Panc1 (cell line): ENCODE measurements around a stretch of chr10.

GRCh38 chr10:75111795-75112380 lies 432 bp downstream of the SAMD8 start:
- RRBS, 2 experiments: 2 to 6% methylated on average over 14 of the region's 24 CpGs

GRCh38 chr10:75112381-75112724 lies 897 bp downstream of the SAMD8 start:
- RRBS, 2 experiments: no CpG with 5 or more reads among the region's 6 CpGs

DNA sequence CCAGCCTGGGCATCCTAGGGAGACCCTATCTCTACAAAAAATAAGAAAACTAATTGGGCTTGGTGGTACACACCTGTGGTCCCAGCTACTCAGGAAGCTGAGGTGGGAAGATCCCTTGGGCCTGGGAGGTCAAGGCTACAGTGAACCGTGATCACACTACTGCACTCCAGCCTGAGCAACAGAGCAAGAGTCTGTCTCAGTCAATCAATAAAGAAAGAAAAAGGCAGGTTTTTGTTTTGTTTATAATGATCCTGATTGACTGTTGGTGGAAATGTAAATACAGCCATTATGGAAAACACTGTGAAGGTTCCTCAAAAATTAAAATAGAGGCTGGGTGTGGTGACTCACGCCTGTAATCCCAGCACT lies 21.3 kb downstream of the SAMD8 start:
- RRBS, 2 experiments: no CpG with 5 or more reads among the region's 2 CpGs

- RRBS, 2 experiments: no CpG with 5 or more reads among the region's 6 CpGs
Measured at GRCh38 chr10:75156058-75156742, 44.7 kb downstream of the SAMD8 start.

- RRBS, 2 experiments: no CpG with 5 or more reads among the region's 5 CpGs
Measured at GRCh38 chr10:75156753-75157708, 45.6 kb downstream of the SAMD8 start.

DNA sequence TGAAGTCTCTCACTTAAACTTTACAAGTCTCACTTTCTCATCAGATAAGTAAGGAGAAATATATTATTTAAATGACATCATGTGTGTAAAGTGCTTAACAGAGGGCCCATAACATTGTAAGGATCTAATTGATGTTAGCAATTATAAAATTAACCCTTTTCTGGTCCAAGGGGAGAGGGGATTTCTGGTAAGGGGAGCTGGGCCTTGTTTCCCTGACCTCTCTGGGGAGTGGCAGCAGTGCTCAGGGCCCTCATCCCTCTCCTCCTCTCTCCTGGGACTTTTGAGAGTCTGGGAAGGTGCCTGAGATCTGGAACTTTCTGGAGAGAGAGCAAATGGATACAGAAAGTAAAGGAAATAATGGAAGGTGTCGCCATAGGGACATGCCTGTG lies 63.2 kb downstream of the ZNF503 start:
- RRBS, 2 experiments: no CpG with 5 or more reads among the region's 1 CpG

DNA sequence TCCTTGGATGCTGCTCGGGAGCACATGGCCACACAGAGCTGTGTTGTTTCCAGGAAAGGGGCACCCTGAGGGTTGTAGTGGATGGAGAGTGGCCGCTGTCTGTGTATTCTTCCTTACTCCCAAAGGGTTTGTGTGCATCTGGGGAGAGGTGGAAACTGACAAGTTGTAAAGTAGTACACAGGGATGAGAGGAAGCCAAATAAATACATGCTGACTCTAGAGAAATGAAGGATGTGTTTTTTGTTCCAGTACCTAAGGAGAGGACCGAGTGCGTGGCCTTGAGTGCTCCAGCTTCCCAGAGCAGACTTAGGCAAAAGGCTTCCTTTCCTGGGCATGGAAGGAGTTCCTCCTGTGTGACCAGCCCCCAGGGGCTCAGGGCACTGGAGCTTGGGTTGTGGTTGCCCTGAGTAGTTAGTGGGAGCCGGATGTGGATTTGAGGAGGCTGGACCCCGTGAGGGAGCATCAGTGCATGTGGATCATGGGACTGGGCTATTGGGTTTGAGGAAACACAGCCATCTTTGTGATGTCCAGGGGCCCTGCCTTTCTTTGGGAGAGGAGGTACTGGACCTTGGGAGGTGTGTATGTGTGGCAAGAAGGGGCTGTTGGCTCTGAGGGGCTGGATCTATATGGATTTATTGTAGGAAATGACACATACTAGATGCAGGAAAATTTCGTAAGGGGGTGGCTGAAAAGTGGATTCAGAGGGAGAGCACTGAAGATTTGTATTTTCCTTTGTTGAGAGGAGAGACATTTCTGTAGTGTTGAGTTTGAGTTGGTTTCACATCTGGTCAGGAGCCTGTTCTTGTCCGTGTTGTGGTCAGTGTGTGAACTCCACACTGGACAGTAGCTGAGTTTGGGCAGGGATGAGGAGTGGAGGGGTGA lies 8.4 kb downstream of the LRMDA start:
- RRBS, 2 experiments: no CpG with 5 or more reads among the region's 8 CpGs

DNA sequence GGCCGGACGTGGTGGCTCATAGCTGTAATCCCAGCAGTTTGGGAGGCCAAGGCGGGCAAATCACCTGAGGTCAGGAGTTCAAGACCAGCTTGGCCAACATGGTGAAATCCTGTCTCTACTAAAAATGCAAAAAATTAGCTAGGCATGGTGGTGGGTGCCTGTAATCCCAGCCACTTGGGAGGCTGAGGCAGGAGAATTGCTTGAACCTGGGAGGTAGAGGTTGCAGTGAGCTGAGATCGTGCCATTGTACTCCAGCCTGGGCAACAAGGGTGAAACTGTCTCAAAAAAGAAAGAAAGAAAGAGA lies 9.3 kb downstream of the LRMDA start:
- RRBS, 2 experiments: no CpG with 5 or more reads among the region's 4 CpGs

GRCh38 chr10:75639186-75639989 lies 208.0 kb downstream of the LRMDA start:
- RRBS, 2 experiments: no CpG with 5 or more reads among the region's 14 CpGs

DNA sequence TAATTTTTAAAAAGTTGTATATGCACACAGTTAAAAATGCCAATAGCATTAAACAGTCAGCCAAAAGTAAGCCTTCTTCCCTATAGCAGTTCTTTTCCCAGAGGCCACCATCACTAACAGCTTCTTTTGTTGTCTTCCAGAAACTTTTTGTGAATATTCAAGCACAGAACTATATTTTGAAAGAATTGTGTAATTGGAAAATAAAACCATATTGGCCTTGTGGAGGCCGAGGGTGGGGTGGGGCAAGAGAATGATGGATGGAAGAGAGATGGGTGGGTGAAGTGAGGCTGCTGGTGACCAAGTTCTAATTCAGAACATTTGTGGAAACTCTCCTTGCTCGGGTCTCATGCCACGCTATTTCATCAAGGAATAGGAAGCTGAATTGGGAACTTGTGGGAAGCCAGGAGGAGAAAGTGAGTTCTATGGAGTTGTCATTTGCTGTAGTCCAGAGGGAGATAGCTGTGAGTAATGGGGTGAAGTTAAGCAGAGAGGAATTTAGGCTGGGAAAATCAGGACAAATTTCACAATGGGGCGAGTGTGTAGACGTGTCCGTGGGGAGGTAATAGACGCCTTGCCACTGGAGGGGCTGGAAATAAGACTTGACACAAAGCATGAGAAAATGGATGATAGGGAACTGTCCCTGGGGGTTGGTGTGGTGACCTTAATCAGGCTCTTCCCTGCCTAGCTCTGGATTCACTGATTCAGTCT lies 339.2 kb downstream of the LRMDA start:
- RRBS, 2 experiments: no CpG with 5 or more reads among the region's 7 CpGs

- RRBS, 2 experiments: no CpG with 5 or more reads among the region's 4 CpGs
Measured at GRCh38 chr10:75788360-75788819, 357.0 kb downstream of the LRMDA start.

- RRBS, 2 experiments: no CpG with 5 or more reads among the region's 2 CpGs
Measured at GRCh38 chr10:75929518-75930130, 498.2 kb downstream of the LRMDA start.

DNA sequence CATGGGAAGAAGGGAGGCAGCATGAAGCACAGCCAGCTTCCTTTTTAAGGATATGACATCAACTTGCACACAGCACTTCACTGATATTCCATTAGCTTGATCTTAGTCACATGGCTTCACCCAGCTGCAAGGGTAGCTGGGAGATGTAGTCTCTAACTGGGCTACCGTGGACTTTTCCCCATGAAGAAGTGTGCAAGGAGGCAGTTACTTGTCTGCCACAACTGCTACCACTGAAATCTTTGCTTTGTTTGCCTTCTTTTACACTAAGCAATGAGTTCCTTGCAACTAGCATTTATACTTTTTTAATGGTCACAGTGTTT lies 525.3 kb downstream of the LRMDA start:
- RRBS, 2 experiments: no CpG with 5 or more reads among the region's 1 CpG

DNA sequence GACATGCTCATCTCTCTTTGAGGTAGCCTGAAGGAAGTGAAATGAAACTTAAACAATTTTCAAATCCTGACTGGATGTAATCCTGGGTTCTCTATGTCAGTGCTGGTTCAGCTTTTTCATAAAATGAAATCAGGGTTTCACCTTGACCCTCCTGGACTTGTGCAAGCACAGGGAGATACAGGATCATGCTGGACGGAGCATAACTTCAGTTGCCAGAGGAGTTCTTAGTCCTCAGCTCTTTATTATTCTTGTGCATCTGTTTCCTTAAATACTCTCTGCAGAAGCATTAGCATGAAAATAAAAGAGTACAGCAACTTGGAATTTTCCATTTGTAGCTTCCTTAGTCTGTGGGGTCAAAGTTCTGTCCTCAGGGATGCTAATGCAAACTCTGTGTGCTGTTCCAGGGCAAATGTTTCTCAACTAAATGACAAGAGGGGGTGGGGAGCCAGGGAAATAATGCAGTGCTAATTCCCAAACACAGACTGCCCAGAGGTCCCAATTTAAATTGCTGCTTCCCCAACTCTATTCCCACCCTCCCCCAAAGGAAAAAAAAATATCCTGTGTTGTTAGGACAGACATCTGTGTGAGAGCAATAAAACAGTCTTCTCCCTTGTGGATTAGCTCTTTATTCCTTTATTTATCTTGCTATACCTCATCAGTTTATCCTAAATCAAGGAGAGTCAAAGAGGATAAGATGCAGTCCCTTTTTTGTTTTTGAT lies 904.9 kb downstream of the LRMDA start:
- RRBS, 2 experiments: no CpG with 5 or more reads among the region's 1 CpG

DNA sequence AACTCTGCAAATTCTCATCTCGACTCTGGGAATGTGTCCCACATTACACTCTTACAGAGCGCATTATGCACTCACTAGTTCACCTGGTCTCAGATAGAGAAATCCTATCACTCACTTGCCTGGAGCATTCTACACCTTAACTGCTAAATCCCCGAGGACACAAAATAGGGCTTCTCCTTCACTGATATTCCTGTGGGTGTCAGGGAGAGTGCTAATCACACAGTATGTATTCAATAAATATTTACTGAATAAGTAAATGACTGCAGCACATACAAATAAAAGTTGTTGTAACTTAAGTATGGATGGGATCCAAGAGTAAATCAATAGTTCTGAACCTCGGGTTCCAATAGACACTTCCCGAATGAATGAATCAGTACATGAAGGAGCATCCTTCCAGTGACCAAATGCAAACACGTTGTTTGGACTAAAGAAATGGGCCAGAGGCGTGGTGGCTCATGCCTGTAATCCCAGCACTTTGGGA lies 559.0 kb downstream of the KCNMA1 start:
- RRBS, 2 experiments: no CpG with 5 or more reads among the region's 7 CpGs

- RRBS, 2 experiments: no CpG with 5 or more reads among the region's 4 CpGs
Measured at GRCh38 chr10:77163877-77164586, 473.6 kb downstream of the KCNMA1 start.

GRCh38 chr10:77192982-77193588 lies 444.5 kb downstream of the KCNMA1 start:
- RRBS, 2 experiments: no CpG with 5 or more reads among the region's 3 CpGs

GRCh38 chr10:77244857-77245560 lies 392.6 kb downstream of the KCNMA1 start:
- RRBS, 2 experiments: no CpG with 5 or more reads among the region's 4 CpGs

DNA sequence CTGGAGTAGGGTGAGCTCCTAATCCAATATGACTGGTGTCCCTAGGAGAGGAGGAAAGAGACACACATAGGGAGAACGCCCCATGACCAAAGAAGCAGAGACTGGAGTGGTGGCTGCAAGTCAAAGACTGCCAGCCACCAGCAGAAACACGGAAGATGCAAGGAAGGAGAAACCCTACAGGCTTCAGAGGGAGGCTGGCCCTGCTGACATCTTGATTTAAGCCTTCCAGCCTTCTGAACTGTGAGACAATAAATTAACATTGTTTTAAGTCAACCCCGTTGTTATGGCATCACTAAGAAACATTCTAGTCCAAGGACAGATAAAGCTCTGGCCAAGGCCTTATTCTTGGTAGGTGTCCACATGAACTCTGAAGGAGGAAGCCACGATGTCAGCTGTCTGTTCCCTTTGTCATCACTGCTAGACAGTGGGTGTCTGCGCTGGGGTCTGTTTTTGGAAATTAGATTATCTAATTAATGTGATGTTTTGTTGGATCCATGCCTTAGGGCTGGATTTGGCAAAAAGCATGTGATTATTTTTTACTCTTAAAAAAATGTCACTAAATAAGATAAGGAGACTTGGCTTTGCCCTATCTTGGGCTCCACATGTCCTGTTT lies 214.8 kb downstream of the KCNMA1 start:
- RRBS, 2 experiments: no CpG with 5 or more reads among the region's 5 CpGs